Jejunum (tissue), 1 donor: ENCODE measurements around a stretch of chr16.

GRCh38 chr16:4500290-4500618 lies 24.1 kb downstream of the HMOX2 start:
- PRO-cap: no peak

GRCh38 chr16:4529052-4529851 lies 9.3 kb downstream of the CDIP1 start:
- PRO-cap: no peak

GRCh38 chr16:4623604-4623907 lies 1.1 kb upstream of the MGRN1 start:
- PRO-cap: no peak

DNA sequence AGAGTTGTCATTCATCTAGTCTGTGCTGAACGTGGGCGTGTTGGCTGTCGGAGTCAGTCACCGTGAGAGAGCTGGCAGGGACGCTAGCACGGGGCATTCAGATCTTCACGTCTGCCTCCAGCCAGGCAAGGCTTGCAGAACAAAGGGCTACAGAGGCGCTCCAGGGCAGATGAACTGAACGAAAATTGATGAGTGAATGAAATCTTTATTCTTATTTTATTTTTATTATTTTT lies 19.7 kb upstream of the NUDT16L1 start:
- PRO-cap: no peak

- PRO-cap: no peak
Observed at GRCh38 chr16:4677891-4678641, 15.3 kb upstream of the NUDT16L1 start.

DNA sequence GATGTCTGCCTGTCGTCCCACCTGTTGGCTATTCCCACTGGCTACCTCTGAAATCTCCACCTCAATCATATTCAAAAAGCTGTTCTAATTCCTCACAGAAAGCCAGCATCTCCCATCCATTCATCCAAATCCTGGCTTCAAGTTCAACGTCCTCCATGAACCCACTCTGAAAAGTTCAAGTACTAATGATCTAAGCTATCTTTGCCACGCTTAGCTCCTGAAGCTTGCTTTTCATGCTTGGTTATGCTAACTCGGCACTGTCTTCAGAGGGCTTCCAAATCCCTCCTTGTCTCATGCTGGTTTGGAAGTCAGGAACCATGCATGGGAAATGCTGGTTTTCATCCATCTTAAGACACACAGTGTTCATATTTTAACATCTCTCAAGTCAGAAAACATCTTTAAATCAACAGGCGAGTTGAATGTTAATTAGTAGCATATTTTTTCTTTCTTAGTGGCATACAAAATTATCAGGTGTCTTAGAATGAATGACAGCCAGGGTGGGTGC lies 9.0 kb downstream of the ANKS3 start:
- PRO-cap: no peak

DNA sequence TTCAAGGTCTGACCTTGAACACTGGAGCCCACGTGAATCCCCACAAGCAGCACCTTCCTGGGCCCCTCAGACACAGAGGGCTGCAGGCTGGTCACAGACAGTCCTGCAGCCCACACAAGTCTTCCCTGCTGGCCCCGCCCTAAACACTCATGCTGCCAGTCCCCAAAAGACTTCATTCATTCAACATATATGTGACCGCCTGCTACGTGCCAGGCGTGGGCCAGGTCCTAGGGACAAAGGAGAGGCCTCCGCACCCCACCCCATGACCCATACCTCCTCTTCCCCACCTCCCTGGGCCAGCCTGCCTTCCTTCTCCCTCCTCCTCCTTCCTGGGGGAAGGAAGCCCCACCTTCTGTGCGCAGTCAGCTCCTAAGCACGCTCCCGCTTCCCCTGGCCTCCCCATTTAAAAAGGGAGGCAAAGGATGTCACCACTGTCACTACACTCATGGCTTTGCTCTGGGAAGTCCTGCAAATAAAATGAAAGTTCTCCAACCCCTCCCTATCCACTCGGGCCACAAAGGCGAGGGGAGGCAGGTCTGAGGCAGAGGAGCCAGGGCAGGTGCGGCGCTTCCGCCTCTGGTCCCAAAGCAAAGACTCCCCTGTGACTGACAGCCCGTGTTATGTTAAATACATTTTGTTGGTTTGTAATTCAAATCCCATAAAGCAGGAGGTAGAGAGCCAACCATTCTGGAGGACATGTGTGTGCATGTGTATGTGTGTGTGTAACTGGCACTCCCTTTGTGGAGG lies 9.0 kb downstream of the DNAAF8 start:
- PRO-cap: unidirectional peak, plus-strand start at position 332 of the sequence

GRCh38 chr16:4801565-4801987 lies 857 bp downstream of the ROGDI start:
- PRO-cap: no peak

- PRO-cap: no peak
Observed at GRCh38 chr16:4803518-4803867, 1.1 kb upstream of the ROGDI start.

DNA sequence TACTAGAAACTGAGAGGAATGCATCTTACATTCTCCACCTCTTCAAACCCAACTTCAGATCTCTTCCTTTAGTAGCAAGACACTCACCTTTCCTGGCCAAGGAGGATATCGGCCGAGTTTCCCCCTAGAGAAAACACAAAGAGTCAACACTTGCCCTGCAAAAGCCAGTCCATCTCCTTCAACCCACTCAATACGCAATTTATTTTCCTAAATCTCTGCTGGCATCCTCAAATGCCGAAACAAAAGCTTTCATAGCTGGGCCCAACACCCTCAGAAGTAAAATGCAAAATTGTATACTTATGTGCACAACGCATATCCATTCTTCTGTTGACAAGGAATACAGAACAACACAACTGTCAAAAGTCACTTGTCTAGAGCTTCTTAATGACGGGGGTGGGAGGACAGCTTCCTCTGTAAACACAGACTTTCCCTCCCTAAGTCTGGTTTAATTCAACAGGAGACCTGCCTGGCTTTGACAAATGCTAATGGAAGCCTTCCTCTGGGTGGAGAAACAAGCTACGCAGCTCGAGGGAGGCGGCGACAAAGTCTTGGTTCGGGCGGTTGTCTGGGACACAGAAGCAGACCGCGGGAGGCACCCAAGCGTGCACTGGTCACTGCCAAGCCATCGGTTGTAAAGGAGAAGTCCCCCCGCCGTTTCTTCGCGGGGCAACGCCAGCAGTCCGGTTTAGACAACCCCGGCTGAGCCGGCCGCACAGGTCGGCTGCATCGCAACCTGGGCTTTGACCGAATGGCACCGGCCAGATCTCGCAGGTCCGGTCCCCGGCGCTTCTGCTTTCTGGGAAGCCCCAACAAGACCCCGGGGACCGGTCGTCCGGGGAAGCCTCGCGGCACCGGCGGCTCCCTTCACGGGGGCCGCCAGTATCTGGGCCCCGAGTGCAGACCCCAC lies 748 bp downstream of the GLYR1 start:
- PRO-cap: unidirectional peak, plus-strand start at position 581 of the sequence

GRCh38 chr16:4860226-4861246 lies 13.3 kb downstream of the UBN1 start:
- PRO-cap: no peak

GRCh38 chr16:4866643-4867837 lies 19.8 kb downstream of the UBN1 start:
- PRO-cap: no peak

GRCh38 chr16:4874595-4875640 lies 27.6 kb downstream of the UBN1 start:
- PRO-cap: no peak

DNA sequence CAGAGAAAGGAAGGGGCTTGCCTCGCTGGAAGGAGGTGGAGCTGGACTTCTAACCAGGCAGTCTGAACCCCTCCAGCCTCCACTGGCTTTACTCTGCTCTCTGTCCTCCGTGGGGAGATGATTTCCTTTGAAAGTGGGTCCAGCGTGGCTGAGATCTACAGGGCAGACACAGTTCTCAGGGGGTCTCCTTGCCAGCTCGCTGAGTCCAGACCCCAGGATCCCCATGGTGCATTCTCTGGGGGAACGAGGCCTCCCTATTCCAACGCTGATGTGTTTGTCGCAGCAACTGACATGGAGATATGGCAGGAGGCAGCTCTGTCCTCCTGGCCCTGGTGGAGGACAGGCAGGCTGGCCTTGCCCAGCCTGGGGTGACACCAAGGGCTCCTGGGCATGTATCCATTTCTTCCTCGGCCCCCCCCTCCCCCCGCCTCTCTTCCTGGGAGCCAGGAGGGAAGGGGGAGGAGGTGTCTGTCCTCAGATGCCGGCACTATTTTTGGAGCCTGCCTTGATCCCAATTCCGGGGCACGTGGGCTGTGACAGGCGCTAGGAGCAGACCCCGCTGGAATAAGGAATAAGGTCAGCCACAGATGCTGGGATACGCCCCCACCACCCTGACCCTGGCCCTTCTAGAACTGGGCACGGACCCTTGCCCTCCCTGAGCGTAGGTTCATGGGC lies 23.8 kb downstream of the SEC14L5 start:
- PRO-cap: no peak

- PRO-cap: no peak
Observed at GRCh38 chr16:8739692-8740565, 57.5 kb downstream of the TMEM186 start.

GRCh38 chr16:8740635-8741391 lies 56.6 kb downstream of the TMEM186 start:
- PRO-cap: no peak

GRCh38 chr16:8842084-8842470 lies 26.7 kb downstream of the CARHSP1 start:
- PRO-cap: no peak

DNA sequence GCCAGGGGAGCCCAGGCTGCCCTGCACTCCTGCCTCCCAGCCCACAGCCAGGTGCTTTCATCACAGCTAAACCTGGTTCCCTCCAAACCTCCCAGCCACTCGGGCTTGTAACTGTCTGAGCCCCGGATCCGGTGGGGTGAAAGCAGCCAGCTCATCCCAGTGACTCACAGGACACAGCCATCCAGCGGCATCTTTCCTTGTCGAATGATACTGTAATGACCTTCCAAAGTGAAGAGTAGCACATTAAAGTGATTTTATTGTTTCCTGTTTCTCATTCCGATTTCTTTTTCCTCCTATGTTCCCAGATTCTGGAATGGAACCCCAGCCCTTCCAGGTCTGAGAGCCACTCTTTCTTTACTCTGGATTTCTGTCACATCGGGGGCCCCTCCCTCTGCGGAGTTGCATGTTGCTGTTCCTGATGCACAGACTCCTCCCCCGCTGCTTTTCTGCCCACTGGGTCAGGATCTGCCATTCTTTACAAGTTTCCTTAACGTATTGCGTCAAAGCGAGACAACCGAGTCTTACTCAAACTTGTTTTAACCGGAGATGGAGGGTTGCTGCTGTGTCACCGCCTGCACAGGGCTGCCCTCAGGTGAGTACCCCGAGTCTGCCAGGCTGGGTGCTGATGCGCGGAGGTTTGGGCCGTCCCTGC lies 19.6 kb downstream of the CARHSP1 start:
- PRO-cap: no peak

- PRO-cap: no peak
Observed at GRCh38 chr16:8852521-8853914, 15.8 kb downstream of the CARHSP1 start.

DNA sequence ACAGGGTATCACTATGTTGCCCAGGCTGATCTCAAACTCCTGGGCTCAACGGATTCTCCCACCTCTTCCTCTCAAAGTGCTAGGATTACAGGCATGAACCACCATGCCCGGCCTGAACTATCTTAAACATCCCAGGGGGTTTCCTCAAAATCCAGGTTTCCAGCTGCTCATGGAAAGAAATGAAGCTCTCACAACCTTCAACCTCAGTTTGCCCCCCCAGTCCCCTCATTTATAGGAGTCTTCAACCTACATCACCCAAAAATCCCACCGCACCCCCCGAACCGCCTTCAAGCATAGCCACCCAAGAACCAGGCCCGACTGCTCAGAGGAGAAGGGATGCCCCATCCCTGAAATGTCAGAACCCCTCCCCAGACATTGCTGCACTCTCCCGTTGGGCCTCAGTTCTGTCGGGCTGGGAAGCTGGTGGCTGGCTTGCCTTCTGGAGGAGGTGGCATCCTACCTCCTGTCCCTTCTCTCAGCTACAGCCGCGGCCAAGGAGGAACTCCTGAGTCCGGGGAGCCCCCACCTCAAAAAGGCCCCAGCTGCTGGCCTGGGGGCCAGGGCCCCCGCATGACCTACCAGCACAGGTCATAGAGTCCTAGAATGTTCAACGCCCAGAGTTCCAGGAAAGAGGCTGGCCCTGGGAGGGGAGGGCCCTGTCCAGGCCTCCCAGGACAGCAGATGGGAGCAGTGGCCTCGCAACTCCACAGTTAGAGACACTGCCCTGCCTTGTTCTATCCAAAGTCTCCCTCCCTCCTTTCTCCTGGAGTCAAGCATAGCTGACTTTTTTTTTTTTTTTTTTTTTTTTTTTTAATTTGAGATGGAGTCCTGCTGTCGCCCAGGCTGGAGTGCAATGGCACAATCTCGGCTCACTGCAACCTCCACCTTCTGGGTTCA lies 7.4 kb downstream of the CARHSP1 start:
- PRO-cap: no peak